ENCODE measurements around the gene C12orf4.

- PRO-cap: no peak
Measured at GRCh38 chr12:2845158-2845808, 10.4 kb upstream of the NRIP2 start.

DNA sequence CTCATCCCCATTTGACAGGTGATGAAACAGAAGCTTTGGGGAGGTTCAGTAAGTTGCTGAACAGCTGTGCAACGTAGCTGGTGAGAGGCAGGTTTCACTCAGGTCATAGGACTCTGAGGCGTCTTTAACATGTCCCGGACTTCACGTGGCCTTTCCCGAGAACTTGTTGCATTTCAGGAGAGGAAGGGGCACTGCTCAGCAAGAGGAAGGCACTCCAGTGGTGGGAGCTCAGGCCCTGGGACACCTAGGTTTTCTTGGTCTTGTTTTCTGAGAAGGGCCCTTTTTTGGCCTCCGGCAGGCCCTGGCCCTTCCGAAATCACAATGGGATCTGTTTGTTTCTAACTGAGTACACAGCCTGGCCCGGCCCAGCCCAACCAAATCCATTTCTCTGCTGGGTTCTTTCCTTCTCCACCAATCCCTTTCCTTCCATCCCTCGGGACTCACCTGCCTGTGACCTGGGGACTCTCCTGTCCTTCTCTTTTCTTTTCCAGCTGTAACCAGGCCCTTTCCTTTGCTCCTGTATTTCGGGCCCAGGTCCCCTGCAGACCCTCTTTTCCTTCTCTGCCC is 18.5 kb downstream of the TEAD4 start:
- PRO-cap: no peak

DNA sequence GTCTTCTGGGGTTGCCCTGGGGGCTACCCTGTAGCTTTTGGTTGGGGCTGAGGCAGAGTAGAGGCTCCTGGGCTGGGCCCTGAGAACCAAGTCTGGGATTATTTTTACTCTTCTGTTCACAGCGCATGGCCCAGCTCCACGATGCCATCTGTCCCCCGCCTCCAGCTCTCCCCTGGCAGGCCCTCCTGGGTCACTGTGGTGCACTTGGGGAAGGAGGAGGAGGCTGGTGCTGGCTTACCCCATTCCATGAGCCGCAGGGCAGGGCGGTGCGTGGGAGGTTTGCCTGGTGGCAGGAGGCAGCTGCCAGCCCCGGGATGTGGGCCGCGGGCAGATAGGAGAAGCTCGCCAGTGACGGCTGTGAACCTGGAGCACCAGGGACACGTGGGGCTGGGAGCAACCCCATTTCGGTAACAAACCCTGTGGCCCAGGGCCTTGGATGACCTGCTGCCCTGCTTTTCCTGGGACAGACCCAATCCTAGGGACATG is 23.2 kb downstream of the TEAD4 start:
- PRO-cap: no peak

DNA sequence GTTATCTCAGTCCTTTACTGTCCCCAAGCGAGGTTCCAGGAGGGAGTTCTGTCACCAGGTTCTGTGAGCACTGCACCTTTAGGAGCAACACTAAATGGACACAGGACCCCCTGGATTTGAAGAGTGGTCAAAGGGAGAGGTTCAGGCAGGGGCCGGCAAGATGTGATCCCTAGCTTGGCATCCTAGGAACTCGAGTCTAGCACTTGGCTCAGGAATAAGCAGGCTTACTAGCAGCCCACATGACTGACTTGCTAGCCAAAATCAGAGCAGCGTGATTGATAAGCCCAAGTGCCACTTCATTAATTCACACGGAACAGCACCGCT is 30.9 kb upstream of the TSPAN9 start:
- PRO-cap: no peak

DNA sequence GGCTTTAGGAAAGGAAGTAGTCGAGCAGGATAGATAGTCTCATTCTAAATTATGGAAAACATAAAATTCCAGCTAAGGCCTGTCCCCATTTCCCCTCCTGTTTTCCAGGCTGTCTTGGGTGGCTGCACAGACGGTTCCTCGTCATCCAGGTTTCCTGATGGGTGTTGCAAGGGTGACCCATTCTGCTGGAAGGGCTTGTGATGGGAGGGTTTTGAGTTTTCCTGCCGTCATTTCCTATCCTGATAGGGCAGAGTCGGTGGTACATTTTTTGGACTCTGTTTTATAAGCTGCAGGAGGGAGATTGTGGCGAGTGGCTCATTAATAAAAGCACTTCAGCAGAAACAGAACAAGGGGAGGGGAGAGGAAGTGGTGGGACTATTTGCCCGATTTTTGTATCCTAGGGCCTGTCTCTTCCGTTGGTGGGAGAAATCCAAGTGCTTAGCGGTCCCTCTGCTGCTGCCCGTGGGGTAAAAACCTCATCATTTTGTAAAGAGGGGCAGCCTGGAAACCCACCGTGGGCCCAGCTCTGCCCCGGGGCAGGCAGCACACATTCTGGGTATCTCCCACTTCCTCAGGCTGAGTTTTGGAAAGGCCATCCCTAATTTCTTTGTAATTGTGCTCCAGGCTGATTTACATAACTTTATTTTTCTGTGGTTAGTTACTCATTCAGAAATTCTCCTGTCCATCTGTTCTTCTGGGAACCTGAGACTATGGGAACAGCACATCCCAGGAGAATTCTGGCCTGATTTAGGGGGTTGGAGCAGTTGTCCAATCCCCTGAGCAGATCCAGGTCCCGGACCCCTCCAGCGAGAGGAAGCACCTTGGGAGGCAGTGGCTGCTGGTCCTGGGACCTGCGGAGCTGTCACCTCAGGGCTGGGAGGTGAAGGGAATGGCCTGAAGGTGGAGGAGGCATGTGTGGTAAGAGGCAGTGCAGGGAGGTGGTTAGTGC is 40.1 kb downstream of the TSPAN9 start:
- PRO-cap: no peak

- PRO-cap: no peak
Measured at GRCh38 chr12:3217943-3218525, 140.9 kb downstream of the TSPAN9 start.

DNA sequence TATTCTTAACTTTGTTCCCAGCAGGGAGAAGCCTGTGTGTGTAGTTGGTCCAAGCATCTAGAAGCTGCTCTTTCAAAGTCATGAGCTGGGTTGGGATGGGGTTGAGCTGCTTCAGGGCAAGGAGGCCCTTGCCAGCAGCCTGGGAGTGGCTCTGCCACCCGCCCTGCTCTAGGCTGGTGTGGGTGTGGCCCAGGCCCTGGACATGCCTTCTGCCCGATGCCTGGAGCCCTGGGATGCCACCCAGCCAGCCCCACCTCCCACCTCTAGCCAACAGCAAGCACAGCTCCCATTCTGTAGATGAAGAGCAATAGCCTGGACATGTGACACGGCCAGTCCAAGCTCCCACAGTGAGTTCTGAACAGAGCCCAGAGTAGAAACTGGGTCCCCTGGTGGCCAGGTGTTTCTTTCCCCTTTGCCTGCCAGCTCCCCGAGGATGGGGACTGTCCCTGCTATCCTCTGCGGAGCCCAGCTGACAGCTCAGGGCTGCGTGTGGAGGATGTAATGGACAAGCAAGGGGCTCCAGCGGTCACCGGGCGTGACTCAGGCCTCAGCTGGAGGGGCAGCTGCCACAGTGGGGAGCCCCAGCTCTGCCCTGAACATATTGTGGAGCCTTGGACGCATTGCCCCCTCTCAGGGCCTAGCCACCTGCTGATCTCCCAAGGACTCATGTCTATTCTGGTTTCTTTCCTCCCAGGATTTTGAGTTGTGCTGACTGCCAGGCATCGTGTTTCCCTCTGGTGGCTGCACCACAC is 165.1 kb downstream of the TSPAN9 start:
- PRO-cap: no peak

DNA sequence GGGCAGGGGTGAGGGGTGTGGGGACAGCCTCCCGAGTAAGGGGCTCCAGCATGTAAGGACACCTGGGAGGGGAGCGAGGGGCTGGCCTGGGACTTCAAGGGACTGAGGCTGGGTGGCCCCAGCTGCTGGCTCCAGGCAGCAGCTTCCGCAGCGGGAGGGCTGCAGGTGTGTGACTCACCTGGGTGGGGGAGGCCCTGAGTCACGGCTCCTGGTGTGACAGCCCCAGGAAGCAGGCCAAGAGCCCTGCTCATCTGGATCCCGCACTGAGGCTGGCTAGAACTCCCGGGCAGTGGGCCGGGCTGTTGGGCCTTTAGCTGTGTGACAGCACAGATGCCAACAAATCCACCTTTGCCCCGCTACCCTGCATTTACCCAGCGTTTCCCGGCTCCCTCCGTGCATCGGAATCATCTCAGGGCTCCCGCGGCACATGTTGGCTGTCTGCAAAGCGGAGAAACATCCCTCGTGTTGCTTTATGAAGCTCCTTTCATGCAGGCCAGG is 180.0 kb upstream of the PRMT8 start:
- PRO-cap: no peak

GRCh38 chr12:3315538-3315796 is 175.5 kb upstream of the PRMT8 start:
- PRO-cap: no peak

GRCh38 chr12:3415885-3416117 is 75.2 kb upstream of the PRMT8 start:
- PRO-cap: no peak

DNA sequence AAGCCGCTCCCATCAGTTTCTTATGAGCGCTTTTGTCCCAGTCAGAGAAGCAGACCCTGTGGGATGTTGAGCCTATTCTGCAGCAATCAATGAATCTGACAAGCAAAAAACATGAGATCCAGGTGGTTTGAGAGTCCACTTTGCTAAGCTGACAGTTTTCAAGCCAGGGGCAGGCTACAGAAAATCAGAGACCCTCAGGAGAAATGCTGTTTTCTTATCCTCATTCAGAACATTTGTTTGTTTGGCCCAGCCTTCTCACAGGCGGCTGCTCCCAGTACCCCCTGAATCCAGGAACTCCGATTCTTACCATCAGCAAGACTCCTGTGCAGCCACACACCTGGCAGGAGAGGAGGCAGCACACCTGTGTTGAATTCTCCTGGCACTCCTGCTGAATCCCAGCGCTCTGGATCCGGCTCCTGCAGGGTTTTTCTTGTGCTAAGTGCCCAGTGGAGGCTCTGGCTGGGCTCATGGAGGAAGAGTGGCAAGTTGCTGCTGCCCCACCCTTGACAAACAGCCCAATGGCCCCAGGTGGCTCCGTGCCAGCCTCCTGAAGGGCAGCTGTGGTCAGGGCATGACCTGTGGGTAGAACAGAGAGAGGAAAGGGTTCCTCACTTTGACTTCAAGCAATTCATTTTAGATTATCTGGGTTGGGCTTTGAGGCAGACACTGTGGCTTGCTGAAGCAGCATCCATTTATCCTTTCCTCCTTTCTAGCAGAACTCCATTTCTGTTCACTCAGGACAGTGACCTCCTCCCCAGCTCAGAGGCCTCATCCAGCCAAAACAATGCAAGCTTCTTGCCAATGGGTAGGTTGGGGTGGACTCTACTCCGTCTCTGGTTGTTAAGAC is 20.1 kb downstream of the CRACR2A start:
- PRO-cap: no peak

- PRO-cap: no peak
Measured at GRCh38 chr12:3751941-3752641, 818 bp downstream of the CRACR2A start.

- PRO-cap: no peak
Measured at GRCh38 chr12:3872253-3873031, 757 bp downstream of the PARP11 start.

- PRO-cap: no peak
Measured at GRCh38 chr12:4107217-4107918, 166.2 kb upstream of the CCND2 start.

DNA sequence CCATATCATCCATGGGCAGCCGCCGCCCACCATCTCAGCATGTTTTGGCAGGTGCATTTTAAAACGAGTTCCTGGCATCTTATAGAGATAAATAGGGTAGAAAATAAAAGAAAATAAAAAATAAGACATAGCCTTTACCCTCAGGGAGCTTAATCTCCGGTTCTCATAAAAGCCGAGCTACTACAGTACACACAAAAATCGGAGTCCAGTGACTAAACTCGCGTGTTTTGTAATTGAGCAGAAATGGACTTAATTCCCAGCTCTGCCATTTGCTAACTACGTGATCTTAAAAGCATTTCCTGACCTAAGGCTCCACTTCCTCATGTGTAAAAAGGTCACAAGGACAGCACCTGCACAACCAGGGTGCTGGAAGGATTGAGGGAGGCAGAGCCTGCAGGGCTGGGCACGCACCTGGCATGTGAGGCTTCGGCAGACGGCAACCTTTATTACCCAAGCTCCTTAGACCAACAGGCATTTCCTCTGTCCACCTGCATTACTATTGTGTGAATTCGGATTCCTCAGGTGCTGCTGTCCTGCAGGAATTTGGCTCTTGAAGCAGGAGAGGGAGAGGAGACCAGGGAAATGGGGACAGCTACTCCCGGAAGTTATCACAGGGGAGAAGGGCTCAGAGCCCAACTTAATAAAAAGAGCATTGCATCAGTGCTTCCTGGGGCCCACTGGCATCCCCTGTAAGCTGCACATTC is 157.4 kb upstream of the CCND2 start:
- PRO-cap: no peak

DNA sequence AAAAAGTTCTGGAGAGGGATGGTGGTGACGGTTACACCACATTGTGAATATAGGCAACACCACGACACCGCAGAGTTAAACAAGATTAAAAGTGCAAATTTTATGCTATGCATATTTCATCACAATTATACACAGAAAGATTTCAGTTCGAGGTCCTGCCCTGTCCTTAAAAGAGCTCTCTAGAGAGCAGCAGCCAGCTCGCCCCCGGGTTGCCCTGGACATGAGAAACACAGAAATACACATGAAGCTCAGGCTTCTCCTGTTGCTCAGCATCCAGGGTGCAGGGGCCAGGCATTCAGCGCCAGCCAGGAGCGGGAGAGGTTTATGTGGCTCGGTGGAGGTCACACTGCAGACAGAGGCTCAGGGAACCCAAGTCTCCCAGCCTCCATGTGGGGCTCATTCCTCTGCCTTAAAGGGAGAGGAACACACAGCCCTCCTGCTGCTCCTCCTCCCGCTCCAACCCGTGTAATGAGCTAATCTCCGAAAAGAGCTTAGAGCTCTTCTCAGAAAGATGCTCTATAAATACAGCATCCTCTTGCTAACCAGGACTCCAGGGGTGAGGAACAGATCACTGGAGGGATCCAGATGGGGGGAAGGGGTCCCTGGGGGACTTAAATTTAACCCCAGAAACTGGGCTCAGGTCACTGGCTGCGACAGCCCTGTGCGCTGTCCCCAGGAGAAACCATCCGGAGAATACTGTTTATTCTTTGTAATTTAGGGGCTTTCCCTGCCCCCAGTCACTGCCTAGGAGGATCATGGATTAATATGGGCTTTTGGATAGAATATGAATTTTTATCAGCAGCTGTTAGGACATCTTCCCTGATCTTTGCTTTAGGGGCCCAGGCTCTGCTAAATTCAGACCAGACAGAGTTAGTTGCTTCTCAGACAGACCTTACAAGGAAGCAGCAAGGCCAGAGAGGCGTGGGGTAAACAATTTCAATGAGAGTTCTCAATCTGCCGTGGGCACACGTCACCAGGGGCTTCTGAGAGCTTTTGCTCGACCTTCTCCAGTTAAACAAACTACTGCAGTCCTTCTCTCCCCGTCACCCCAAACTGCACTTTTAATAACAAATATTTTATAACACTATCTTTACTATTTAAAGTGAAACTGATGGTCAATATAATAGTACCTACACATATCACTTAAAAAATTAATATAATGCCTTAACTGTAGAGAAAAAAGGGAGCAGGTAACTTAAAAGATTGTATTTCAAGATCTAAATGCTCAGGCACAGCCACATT is 28.0 kb downstream of the FGF6 start:
- PRO-cap: no peak

DNA sequence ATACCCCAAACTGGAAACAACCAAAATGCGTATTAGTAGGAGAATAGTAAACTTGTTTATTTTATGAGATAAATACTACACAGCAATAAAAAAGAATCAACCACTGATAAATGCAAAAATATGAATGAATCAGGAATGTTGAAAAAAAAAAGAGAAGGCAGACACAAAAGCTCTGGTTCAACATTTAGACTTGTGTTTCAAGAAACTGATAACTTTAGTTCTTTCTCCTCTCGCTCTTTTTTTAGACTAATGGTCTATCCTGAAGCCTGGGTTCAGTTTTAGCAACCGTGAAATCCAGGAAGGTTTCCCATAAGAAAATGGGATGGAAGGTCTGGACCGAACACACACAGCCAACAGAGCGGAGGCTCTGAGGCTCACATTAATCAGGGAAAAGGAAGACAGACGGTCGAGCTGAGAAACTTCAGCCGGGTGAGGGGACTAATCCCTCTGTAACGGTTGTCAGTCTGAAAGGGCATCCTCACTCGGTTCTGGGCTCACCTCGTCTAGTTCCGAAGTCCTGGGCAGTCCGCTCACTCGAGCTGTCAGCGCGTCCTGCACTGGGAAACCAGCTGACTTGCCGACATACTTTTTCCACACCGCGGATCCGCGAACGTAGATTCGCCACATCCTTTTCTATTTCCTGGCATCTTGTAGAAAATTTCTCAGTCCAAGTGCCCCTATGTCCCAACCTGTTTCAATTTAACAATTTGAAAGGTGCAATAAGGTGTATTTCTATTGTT is at the start of gene C12orf4:
TSS of gene C12orf4 (minus strand) at position 559 of the 740 bp plus-strand sequence.
- PRO-cap: unidirectional peak, minus-strand start at position 554 of the sequence

DNA sequence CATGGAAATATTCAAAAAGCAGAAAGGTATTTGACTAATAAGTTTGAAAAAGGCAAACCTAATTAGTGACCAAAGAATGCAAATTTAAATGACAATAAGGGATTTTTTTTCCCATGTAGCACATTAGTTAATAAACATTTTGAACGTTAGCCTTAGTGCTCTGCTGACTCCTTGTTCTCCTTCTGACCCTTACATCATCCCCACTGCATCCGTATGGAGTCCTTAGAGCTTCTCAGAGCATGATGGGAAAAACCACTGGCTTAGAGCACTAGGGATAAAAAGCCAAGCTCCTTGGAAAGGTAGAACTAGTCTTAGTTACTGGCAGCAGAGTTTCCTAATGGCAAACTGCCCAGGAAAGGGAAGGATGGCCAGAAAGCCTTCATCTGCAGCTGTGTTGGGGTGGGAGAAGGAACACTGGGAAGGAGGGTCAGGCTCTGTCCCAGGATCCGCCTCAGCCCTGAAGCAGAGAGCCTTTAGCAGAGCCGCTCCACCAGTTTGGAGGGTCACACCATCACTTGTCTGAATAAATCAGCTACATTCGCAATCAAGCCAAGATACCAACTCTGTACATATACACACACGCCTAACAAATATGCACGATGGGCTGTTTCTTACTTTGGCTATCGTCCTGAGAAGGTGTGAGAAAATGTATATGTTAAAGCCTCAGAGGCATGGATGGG is 18.8 kb upstream of the GALNT8 start:
- PRO-cap: no peak

GRCh38 chr12:5046982-5047720 is 3.5 kb downstream of the KCNA5 start:
- PRO-cap: no peak

DNA sequence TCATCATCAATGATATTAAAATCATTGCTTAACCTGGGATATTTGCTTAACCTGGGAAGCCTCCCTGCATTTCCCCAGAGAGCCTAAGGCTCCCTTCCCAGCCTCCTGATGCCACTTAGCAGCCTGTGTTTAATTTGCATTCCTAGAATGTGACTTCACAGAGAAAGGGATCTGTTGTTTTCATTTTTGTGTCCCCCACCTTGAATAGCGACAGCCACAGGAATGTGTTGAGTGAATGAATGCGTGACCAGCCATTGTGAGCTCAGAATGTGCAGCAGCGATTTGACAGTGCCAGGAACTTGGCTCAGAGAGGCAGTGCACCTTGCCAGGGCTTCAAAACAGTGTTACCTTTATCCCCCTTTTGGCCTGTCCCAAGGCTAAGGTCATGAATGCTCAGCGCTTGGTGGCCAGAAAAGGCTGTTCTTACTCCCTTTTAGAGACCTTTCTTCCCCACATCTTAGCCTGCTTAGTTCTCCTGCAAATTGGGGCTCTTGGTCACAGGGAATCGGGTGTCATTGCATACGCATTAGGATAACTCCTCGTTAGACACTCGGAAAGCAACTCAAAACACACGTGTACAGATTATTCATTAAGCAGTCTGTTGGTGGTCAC is 9.6 kb downstream of the NTF3 start:
- PRO-cap: no peak